ENCODE measurements around a stretch of chr15.

GRCh38 chr15:36985031-36986038 lies 115.0 kb downstream of the MEIS2 start:
- PRO-cap: no peak

- PRO-cap: no peak
Measured at GRCh38 chr15:37045491-37046407, 54.6 kb downstream of the MEIS2 start.

- PRO-cap: no peak
Measured at GRCh38 chr15:37219420-37219969, 119.1 kb upstream of the MEIS2 start.

GRCh38 chr15:37994831-37995030 lies 60.3 kb downstream of the TMCO5A start:
- PRO-cap: unidirectional peak, minus-strand start at chr15:37994917

DNA sequence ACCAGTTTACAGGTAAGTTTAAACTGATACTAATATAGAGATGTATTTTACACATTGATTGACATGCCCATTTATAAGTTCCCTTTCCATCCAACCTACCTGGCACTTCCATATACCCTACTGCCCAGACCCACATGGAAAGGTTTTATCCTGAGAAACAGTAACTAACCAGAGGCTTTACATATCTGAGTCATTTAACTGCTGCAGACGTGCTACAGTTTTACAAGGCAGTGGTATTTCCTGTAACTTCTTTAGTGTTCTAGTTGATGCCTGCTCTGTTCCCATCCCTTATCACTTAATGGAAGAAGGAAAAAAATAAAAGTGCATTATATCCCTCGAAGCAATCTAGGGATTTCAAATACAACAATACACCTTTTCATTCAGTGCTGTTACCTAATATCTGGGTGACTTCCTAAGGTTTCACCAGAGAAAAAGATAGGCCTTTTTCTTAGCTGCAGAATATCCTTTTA lies 107.1 kb downstream of the TMCO5A start:
- PRO-cap: no peak

GRCh38 chr15:38091647-38092009 lies 157.2 kb downstream of the TMCO5A start:
- PRO-cap: no peak

DNA sequence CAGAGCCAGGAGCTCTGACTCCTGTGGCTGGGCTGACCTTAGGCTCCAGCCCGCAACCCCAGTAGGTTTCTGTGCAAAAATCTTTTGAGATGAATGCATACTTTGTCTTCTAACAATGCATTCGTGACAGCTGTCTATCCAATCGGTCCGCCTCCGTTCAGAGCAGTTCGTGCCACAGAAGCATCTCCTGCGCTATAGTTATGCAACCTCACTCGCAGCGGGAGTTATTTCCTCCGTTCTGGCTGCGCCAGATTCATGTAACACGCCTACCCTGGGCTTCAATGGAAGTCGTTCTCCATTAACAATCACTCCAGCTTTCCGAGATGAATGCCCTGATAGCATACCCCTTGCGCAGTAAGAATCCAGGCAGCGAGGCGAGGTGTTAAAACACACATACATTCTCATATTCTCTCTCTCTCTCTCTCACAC lies 1.5 kb upstream of the SPRED1 start:
- PRO-cap: no peak

GRCh38 chr15:38254045-38254989 lies 1.7 kb downstream of the SPRED1 start:
- PRO-cap: unidirectional peak, minus-strand start at chr15:38254447

- PRO-cap: no peak
Measured at GRCh38 chr15:38260102-38260840, 7.6 kb downstream of the SPRED1 start.

DNA sequence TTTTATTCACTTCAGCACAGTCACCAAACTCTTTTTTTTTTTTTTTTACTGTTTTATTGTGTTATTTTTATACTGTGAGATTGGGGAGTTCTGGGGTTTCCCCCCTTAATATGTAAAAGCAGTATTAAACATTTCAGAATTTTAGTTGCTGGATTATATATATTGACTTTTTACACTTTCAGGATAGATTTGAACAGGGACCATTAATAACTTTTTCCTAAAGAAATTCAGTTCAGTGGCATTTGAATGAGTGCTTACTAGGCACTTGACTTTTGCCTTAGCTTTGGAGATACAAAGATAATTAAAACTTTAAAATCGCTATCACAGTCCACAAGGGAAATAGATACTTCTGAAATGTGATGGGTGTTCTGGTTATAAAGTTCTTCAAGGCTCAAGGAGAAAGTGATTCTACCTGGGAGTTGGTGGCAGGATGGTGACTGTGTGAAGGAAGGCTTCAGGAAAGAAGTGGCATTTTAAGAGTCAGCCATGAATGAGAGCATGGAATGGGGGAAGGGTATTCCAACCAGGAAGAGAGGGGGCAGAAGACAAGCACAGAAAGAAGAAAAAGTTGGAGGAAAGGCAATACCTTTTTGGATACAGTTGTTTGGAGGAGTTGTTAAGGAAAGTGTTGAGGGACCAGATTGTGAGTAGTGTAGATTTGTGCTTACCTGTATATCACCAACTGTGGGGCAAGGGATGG lies 9.5 kb downstream of the SPRED1 start:
- PRO-cap: no peak

- PRO-cap: bidirectional peak, plus-strand start at chr15:38558217, minus-strand start at chr15:38558163
Measured at GRCh38 chr15:38557704-38558377, 6.8 kb downstream of the RASGRP1 start.

DNA sequence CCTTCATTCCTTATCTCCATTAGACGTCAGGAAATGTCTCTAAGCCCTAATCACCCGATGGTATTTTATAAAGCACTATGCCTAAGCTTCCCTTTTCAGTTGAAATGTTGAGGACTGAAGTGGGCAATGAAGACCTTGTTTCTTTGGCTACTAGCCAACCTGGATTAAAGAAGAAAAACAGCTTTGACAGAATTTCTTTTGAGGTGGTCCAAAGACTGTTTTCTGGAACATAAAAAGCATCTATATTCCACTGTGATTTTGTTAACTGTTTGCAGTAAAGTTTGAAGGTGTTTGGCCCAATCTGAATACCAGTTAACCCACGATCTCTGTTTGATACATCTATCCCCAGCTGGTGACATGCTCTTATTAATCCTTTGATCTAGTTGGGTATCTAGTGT lies 263.8 kb upstream of the RASGRP1 start:
- PRO-cap: no peak

GRCh38 chr15:39326735-39327299 lies 254.1 kb upstream of the THBS1 start:
- PRO-cap: no peak

- PRO-cap: no peak
Measured at GRCh38 chr15:39433445-39433777, 147.5 kb upstream of the THBS1 start.

- PRO-cap: no peak
Measured at GRCh38 chr15:39504556-39504968, 76.3 kb upstream of the THBS1 start.

DNA sequence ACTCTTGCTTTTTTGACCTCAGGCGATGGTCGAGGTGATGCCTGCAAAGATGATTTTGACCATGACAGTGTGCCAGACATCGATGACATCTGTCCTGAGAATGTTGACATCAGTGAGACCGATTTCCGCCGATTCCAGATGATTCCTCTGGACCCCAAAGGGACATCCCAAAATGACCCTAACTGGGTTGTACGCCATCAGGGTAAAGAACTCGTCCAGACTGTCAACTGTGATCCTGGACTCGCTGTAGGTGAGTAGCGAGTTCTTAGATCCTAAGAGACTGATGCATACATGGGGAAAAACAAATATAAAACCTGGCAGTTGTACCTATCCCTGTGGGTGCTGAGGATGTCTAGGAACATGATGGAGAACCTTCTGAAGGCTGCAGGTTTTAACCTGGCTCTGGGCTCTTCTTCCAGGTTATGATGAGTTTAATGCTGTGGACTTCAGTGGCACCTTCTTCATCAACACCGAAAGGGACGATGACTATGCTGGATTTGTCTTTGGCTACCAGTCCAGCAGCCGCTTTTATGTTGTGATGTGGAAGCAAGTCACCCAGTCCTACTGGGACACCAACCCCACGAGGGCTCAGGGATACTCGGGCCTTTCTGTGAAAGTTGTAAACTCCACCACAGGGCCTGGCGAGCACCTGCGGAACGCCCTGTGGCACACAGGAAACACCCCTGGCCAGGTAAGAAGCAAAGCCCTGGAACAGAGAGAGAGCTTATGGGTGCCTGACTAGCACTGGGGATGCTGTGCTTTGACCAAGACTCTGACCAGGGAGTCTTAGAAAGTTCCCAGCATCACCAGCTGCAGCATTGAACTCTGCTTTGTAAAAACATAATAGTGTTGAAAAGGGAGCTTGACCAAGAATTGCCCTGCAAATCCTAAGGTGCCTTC lies 12.3 kb downstream of the THBS1 start:
- PRO-cap: no peak

- PRO-cap: bidirectional peak, plus-strand start at chr15:39629658, minus-strand start at chr15:39629564
Measured at GRCh38 chr15:39629352-39629819, 48.5 kb downstream of the THBS1 start.

- PRO-cap: no peak
Measured at GRCh38 chr15:39948938-39949419, 15.1 kb downstream of the EIF2AK4 start.

- PRO-cap: no peak
Measured at GRCh38 chr15:40040614-40041176, 1.7 kb upstream of the SRP14 start.

DNA sequence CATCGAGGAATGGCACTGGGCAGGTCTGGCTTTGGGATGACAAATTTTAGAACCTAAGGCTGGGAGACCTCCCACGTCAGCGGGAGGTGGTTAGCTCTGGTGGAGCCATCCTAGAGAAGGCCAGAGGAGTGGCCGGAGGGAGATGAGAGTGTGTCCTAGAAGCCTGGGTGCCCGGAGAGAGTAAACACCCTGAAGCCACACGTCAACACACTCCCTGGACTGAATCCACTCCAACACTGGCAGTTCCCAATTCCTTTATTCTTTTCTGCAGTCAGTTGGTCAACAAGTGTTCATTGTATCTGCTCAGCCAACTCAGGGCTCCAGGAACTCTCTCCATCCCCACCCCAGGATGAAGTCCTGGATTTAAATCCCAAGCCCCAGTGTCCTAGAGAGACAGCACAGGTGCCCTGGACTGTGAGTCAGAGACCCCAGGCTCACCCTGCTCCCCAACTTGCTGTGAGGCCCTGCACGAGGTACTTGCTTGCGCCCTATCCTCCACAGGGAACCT lies 5.5 kb upstream of the SRP14 start:
- PRO-cap: no peak

Data from bronchial lymph node (tissue), 1 donor.